Bronchus (tissue), 1 donor: ENCODE results near the genes ADGRE2 and SYDE1.

GRCh38 chr19:13880009-13881026 is 3.4 kb downstream of the NANOS3 start:
- PRO-cap, result unidirectional peak, plus-strand start at chr19:13880447

DNA sequence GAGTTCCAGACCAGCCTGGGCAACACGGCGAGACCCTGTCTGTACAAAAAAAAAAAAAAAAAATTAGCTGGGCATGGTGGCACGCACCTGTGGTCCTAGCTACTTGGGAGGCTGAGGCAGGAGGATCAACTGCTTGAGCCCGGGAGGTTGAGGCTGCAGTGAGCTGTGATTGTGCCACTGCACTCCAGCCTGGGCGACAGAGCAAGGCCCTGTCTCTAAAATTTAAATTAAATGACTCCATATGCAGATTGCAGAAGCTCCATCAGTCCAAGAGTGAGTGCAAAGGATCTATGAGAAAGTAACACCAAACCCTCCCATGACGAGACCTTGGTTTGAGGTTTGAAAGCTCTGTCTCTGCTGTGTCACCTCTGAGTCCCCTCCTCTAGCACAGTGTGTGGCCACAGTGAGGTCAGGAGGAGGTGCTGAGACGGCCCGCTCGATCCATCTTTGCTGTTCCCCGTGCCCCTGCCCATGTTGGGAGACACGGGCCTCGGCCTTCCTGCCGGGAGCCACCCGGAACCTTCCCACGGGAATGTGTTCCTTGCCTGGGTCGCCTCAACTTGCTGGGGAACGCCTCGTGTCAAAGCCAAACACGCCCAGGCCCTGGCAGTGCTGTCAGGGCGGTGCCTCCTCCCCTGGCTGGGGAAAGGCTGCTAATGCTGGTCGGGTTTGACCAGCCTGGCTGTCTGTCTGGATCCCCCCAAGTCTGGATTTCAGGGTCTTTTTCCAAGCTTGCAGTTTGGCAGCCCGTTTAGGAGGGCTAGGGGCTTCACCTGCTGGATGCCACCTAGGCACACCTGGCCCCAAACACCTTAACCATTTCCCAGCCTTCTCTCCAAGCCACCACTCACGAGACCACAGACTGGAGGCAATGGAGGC is 10.1 kb downstream of the NANOS3 start:
- PRO-cap, result no peak

GRCh38 chr19:13960922-13961828 is 8.9 kb downstream of the DCAF15 start:
- PRO-cap, result no peak

GRCh38 chr19:13962022-13963057 is 10.0 kb downstream of the DCAF15 start:
- PRO-cap, result no peak

DNA sequence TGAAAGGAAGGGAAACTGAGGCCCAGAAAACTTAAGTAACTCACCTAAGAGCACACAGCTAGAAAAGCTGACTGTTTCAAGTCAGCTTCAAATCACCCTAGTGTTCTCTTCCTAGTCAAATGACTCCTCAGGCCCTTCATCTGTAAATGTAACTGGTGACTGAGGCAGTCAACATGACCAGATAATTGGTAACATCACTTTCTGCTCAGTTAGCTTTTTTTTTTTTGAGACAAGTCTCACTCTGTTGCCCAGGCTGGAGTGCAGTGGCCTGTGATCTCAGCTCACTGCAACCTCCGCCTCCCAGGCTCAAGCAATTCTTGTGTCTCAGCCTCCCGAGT is 2.5 kb downstream of the RFX1 start:
- PRO-cap, result no peak

- PRO-cap, result no peak
Measured at GRCh38 chr19:14112199-14112894, 5.2 kb downstream of the PRKACA start.

DNA sequence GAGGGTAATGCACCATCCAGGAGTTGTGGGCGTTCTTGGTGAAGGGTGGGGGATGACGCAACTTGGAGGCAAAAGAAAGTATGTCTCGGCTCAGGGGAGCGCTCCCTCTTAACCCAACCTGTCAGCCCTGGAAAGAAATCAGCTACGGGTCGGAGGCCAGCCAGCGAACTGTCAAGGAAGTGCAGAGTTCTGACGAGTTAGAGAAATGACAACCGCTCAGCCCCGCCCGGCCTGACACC is 15.3 kb upstream of the ADGRL1 start:
- PRO-cap, result no peak

DNA sequence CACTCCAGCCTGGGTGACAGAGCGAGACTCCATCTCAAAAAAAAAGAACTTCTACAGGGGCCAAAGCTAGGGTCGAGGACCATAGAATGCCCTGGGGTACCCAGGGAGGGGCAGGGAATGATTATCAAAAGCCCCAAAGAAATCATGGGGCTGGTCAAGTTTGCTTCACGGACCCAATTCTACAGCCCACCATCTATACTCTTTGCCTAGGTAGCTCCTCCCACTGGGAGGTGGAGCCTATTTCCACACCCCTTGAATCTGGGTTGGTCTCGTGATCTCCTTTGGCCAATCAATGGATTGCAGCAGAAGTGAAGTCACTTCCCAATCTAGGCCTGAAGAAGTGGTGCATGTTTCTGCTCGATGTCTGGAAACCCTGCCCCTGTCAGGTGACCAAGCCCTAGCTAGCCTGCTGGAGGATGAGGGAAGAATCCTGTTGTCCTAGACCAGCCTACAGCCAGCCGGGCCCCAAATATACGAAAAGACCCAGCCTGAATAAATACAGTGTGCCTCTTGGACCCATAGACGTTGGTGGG is 86.3 kb upstream of the ADGRE5 start:
- PRO-cap, result no peak

- PRO-cap, result unidirectional peak, plus-strand start at chr19:14356556
Measured at GRCh38 chr19:14356316-14356830, 24.9 kb upstream of the ADGRE5 start.

GRCh38 chr19:14379706-14380094 is 1.5 kb upstream of the ADGRE5 start:
- PRO-cap, result no peak

DNA sequence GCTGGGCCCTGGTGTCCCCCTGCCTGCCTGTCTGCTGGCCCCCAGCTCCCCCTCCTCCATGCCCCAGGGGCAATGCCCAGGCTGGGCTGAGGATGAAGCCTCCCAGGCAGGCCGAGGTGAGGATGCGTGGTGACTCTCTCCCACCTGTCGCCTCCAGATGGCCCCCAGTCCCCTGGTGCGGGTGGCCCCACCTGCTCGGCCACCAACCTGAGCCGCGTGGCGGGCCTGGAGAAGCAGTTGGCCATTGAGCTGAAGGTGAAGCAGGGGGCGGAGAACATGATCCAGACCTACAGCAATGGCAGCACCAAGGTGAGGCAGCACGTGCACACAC is 10.2 kb downstream of the PKN1 start:
- PRO-cap, result no peak

- PRO-cap, result bidirectional peak, plus-strand start at chr19:14550513, minus-strand start at chr19:14550352
Measured at GRCh38 chr19:14550078-14550997, 20.9 kb downstream of the TECR start.

DNA sequence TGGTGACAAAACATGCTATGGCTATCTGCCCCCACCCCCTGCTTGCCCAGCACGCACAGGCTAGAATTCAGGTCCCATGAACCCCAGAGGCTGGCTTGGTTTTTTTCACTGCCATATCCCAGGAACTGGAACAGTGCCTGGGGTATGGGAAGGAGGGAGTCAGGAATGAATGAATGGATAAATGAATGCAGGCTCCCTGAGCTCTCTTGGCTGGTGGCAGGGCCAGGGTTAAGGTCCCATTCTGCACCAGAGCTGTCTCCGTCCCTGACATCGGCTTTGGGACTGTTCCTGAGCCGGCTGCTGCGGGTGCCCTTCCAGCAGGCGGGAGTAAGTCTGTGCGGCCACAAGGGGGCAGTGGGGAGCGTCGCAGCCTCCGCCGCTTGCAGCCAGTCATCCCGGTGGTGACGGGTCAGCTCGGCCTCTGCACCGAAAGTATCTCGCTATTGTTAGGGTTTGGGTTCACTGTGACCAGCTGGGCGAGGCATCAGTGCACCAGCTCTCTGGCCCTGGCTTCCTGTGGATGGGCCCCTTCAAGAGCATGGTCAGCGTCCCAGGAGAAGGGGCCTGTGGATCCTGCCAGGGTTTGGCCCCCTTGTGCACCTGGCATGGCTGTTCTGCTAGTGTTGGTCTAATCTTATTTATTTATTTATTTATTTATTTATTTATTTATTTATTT is 15.2 kb downstream of the NDUFB7 start:
- PRO-cap, result no peak

DNA sequence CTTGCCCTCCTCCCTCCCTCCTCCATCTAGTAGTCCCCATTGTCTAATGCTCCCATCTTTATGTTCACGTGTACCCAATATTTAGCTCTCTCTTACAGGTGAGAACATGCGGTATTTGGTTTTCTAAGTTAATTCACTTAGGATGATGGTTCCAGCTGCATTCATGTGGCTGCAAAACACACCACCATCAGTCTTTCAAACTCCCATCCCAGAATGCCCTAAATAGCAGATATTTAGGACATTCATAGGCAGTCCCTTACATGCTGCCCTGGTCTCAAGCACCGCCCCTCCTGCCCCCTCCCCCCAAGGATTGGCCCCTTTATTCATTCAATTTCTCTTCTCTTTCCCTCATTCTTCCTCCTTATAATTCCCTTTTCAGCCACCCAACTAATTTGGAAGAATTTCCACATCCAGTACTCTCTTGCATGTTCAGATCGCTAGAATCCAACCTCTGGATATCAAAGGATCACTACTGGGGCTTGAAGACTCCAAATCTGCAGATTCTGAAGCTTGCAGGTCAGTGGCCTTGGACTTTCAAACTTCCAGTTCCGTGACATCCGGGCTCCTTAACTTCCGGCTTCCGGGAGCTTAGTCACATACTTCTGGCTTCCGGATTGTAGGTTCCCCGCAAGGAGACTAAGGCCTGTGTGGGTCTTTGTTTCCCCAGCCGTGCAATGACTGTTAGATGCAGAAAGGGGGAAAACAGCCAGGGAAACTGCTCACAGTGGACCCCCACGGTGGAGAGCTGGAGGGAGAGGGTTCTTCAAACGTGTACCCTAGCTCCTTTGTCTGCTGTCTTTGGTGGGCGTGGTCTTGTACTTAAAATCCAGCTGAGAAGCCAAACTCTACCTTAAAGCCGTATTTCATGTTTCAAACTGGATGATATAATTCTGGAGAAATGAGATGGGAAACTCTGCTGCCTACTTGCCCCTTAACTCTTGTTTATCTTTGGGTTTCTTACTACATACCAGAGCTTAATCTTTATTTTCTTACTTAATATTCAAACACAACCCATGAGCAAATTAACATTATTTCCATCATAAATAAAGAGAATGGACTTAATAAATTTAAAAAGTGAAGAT is 41.3 kb downstream of the ZNF333 start:
- PRO-cap, result no peak

- PRO-cap, result no peak
Measured at GRCh38 chr19:14735044-14735866, 43.1 kb downstream of the ADGRE2 start.

GRCh38 chr19:14778350-14778869 is at the start of gene ADGRE2:
Gene ADGRE2, minus strand, starts transcription at chr19:14778560.
- PRO-cap, result no peak

- PRO-cap, result bidirectional peak, plus-strand start at chr19:15107367, minus-strand start at chr19:15107213
Measured at GRCh38 chr19:15106702-15107532, at the start of gene SYDE1. Gene SYDE1, plus strand, starts transcription at chr19:15107401.

- PRO-cap, result bidirectional peak, plus-strand start at chr19:15125992, minus-strand start at chr19:15125706
Measured at GRCh38 chr19:15125849-15126167, 222 bp upstream of the ILVBL start.

DNA sequence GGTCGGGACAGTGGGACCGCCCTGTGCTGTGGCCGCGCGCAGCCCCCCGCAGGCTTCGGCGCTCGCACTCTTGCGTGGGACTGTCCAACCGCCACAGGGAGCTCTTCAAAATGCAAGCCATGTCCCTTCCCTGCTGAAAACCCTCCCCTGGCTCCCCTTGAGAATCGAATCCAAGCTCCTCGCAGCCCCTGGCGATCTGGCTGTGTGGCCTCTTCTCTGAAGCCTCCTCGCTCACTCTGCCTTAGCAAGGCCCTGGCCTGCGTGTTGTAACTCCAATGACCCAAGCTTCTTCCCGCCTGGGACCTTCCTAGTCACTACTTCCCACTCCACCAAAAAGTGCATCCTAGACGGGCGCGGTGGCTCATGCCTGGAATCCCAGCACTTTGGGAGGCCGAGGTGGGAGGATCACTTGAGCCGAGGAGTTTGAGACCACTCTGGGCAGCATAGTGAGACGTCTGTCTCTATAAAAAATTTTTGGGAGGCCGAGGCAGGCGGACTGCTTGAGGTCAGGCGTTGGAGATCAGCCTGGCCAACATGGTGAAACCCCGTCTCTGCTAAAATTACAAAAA is 8.2 kb downstream of the EPHX3 start:
- PRO-cap, result unidirectional peak, minus-strand start at position 238 of the sequence

- PRO-cap, result no peak
Measured at GRCh38 chr19:15271205-15271806, 39.1 kb upstream of the EPHX3 start.